Camera-type eye (tissue), 1 donor: ENCODE measurements around a stretch of chr20.

DNA sequence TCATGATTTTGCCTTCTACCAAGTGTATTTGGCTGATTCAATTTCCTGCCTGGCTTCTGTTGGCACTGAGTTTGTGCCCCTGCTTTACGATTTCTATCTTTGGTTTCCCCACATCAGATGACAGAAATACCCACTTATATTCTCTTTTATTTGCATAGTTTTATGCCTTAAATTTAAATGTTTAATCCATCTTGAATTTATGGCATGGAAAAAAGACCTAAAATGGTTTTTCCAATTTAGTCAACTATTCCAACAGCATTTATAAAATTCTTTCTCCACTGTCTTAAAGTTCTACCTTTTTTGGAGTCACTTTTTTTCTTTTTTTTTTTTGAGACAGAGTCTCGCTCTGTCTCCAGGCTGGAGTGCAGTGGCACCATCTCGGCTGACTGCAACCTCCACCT, 34.2 kb downstream of the RNF24 start:
- RAMPAGE, long total RNA: no peak

DNA sequence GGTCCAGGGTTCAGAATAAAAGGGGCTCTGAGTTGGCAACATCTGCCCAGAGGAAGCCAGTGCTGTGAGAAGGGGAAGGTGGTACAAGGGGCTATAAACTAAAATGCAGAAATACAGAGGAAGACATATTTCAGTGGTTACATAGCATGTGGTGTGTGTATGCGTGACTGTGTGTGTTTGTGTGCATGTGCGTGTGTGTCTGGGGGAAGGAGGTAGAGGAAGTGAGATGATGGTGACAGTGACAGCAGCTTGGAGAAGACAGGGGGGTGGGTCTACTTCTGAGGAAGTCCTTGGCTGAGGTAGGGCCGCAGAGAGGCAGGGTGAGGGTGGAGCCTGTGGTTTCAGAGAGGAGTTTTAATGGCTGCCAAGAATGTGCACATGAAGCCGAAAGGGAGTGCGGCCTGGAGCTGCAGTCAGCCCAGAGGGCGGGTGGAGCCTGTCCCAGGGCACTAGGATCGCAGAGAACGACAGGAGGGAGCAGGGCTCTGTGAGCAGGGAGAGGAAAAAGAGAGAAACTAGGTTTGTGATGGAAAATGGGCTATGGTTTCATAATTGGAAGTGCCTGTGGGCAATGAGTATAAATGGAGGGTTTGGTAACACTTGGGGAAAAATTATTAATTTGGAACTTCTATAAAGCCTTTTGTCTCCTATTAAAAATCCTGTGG, 22.7 kb upstream of the RNF24 start:
- RAMPAGE, long total RNA: no peak

DNA sequence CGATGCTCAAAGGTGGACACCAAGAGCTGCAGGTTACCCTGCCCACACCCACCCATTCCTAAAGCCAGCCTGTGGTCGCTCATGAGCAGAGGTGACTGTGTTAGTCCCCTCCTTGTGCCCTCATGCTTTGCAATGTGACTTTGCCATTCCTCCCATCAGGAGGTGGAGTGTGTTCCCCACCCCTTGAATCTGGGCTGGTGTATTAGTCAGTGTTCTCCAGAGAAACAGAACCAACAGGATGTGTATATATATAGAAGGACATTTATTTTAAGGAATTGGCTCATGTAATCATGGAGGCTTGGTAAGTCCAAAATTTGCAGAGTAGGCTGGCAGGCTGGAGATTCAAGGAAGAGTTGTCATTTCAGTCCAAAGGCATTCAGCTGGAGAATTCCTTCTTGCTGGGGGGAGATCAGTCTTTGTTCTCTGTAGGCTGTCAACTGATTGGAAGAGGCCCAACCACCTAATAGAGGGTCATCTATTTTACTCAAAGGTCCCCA, 54.5 kb upstream of the RNF24 start:
- RAMPAGE, long total RNA: no peak

- RAMPAGE, long total RNA: no peak
Measured at GRCh38 chr20:4171381-4172055, 22.9 kb downstream of the SMOX start.

DNA sequence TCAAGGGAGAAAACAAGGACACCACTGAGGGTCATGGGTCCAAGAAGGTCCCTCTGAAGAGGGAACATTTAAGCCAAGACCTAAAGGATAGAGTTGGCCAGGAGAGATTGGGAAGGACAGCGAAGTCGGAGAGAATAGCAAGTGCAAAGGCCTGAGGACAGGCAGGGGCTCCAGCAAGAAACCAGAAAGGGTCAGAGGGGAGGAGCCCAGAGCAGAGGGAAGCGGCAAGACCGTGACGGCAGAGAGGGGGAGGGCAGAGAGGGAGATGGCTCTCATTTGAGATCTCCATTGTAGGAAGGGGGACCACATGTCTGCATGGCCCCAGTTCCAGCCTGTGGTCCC, 2.8 kb downstream of the ADRA1D start:
- RAMPAGE, long total RNA: no peak

GRCh38 chr20:4585722-4585952, 100.6 kb upstream of the PRNP start:
- RAMPAGE, long total RNA: no peak

- RAMPAGE, long total RNA: no peak
Measured at GRCh38 chr20:4666012-4666705, 20.1 kb upstream of the PRNP start.

- RAMPAGE, long total RNA: no peak
Measured at GRCh38 chr20:4766704-4767225, 45.1 kb downstream of the PRND start.

DNA sequence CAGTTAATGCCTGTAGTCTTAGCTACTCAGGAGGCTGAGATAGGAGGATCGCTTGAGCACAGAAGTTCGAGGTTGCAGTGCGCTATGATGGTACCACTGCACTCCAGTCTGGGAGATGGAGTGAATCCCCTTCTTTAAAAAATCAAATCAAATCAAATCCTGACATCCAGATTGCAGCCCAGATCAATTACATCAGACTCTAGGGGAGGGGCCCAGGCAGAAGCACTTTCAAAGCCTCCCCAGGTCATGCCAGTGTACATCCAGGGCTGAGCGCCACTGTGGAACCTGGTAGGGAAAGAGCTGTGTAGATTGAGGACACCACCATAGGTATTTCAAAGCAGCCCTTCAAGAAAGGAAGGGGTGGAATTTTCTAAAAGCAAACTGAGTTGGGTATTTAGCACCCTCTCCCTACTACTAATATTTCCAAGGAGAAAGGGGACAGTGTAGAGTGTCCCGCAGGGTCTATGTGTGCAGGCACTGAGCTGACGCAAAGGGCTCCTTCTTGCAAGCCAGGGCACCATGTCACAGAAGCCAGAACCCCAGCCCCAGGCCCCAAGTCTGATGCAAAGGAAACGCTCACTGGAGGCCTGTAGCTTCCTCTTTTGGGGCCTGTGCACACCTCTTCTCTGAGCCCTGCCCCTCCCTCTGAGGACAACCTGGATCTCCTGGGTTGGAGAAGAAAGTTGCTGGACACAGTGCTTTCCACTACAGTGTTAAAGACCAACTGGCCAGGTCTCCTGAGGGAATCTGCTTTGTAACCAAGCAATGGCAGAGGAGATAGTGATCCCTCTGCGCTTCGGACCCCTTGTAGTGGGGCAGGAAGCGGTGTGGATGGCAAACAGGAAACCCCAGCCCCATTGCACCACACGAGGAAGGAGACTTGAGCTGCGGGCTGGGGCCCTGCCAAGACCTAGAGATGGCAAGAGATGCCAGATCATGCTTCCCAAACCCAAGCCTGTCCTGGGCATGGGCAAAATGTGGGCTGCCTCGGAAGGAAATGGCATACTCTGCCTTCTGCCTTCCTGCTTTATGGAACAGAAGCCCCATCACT, 11.9 kb downstream of the RASSF2 start:
- RAMPAGE, long total RNA: no peak

DNA sequence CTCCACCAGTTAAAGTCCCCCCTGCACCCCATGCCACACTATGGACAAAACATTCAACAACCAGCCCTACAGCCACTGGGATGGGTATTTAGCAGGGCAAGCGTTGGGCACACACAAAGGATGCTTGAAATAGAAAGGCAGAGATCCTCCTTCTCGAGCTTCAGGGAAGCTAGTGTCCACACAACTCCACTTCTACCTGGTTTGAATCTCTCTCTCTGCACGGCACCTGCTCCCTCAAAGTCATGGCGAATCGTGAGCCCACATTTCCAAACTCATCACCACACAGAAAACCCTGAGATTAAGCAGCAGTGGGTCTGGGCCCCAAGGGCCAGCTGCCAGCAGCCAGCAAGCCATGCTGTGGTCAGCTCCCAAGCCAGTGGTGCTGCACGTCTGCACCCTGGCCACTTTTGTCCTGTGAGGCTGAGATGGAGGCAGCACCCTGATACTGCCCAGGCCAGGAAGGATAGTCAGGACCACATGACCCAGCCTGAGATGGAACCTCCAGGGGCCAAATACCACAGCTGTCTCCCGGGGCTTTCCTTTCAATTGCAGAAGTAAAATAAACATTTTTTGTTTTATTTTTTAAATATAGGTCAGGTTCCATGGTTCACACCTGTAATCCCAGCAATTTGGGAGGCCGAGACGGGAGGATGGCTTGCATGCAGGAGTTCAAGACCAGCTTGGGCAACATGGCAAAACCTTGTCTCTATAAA, 7.8 kb downstream of the RASSF2 start:
- RAMPAGE, long total RNA: no peak

GRCh38 chr20:4828815-4829372, 5.5 kb upstream of the RASSF2 start:
- RAMPAGE, long total RNA: no peak

DNA sequence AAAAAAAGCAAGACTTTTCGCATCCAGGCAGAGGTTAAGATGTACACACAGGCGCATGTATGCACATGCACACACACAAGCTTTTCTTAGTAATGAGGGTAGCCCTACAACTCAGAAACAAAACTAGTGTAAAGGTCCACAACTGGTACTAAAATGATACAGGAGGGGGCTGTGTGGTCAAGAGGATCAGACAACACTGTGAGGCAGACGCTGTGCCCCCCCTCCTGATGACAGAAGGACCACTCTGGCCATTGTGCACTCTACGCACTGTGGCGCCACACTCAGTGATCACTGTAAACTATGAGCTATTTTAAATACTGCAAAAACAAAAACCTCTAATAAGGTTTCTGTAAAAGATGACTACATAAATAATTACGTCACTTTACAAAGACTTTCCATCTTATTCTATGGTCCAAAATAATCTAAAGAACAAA, 81.7 kb upstream of the RASSF2 start:
- RAMPAGE, long total RNA: no peak

DNA sequence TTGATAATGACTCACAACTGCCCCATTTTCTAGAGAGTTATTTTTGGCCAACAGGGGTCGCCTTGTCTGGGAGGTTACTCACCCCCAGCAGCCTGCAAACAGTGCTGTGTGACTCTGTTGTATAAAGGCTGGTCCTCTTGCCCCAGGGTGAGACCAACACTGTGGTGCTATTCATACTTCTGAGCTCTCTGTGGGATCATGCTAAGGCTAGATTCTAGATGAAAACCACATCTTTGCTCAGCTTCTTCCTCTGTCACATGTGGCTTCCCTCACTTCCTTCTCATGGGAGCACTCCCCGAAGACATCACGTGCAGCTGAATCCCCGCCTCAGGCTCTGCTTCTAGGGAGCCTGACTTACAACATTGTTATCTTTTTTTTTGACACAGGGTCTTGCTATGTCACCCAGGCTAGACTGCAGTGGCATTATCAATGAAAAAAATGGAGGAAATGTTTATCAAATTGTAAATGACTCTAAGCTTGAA, 55.6 kb upstream of the SLC23A2 start:
- RAMPAGE, long total RNA: no peak

DNA sequence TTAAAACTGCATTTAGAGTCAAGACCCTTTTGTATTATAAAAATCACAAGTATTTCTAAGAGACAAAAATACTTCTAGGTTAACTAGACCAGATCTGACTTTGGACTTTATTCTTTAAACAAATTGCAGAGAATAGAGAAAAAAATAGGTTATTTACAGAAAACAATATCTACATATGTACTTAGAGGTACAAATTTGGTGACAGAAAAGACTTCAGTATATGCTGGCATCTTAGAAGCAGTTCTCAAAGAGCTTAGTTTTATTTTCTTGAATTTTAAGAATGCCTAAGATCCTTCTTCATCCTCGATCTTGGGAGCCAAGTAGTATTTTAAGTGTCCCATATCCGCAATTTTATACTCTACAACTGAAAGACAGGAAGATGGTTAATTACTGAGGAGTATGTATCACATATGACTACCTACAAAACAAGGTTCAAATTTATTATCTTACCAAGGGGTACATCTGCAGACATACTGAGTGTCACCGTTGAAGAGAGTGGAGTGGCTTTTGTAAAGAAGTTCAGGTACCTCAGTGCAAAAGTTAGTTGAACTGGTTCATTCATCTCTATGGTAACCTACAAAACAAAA, 2.2 kb upstream of the TMEM230 start:
- RAMPAGE, long total RNA: no peak

DNA sequence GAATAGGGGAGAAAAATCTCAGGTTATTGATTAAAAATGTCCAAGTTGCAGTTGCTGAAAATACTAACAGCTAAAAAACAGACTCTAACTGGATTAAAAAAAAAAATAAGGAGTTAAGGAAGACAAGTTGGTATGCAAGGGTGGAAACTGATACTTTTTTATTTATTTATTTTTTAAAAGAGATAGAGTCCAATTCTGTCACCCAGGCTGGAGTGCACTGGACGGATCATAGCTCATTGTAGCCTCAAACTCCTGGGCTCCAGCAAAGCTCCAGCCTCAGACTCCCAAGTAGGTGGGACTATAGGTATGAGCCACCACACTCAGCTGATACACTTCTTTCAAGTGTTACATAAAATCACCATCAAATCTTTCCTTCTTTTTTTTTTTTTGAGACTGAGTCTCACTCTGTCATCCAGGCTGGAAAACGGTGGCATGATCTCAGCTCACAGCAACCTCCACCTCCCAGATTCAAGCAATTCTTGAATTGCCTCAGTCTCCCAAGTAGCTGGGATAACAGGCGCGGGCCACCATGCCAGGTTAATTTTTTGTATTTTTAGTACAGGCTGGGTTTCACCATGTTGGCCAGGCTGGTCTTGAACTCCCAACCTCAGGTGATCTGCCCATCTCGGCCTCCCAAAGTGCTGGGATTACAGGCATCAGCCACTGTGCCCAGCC, 38.0 kb downstream of the GPCPD1 start:
- RAMPAGE, long total RNA: no peak

DNA sequence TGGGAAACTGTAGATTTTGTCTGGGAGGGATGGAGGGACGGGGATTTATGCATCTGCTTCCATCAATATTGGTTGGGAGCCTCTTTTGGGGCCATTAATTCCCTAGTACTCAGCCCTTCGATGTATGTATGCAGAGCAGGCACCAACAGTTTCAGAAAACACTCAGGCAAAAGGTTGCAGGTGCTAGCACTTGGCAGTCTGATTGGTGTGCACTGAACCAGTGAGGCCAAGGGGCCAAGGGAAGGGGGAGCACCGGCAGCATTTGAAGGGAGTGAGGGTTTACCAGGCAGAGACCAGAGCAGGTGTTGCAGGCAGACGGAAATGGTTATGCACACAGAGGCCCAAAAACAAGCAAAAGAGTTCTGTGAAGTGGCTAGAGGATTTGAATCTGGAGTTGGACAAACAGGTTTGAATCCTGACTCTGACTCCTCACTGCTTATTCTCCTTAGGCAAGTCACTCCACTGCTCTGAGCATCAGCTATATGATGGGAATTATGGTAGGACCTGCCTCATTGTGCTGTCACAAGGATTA, 58.3 kb upstream of the SHLD1 start:
- RAMPAGE, long total RNA: no peak

DNA sequence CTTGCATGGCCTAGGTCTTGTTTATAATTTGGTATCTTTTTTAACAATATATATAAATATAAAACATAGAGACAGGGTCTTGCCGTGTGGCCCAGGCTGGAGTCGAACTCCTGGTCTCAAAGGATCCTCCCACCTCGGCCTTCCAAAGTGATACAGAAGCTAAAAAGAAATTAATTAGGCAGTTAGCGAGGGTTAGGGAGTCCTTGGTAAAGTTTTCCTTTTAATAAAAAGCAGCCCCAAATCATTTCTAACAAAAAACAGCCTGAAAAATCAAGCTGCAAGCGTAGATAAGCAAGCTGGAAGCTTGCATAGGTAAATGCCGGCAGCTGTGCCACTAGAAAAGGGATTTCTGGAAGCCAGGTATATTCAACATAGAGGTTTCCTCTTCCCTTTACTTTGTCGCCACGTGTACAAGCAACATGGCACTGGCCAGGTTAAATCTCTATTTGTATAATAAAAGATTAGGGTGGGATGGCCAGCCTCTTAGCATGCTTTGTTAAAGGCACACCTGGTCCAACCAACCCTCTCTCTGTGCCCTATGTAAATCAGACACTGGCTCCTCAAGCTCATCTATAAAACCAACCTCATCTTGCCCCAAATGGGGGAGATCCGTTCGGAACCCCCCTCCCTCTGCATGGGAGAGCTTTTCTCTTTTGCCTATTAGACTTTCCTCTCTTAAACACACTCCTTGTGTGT, 3.2 kb downstream of the SHLD1 start:
- RAMPAGE, long total RNA: no peak

DNA sequence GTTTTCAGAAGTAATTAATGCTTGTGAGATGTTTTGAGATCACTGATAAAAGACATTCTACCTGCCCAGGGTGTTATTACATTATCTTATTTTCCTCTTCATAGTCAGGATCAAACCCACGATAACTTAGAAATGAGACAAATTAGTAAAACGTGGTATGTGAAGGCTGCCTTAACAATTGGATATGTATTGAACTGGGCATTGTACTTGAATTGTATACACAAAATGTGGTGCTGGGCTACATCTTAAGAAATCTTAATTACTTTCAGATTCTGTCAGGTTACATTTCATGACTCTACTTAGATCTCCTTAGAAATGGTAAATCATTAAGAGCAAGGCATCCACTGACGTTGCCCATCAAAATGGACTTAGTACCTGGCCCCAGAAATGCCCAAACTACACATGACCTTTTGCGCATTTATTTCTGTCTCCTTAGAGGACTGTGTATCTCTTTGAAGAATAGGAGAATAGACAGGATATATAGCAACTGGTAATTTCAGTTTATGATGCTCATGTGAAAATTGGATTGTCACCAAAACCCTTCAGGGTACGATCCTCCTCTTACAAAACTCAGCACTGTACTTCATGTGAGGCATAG, 61.6 kb upstream of the BMP2 start:
- RAMPAGE, long total RNA: no peak

- RAMPAGE, long total RNA: no peak
Measured at GRCh38 chr20:6768062-6768940, 815 bp downstream of the BMP2 start.

DNA sequence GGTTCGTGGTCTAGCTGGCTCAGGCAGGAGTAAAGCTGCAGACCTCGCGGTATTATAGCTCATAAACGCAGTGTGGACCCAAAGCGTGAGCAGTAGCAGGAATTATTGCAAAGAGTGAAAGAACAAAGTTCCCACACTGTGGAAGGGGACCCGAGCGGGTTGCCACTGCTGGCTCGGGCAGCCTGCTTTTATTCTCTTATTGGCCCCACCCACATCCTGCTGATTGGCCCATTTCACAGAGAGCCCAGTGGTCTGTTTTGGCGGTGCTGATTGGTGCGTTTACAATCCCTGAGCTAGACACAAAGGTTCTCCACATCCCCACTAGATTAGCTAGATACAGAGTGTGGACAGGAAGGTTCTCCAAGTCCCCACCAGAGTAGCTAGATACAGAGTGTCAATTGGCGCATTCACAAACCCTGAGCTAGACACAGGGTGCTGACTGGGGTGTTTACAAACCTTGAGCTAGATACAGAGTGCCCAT, 137.3 kb downstream of the HAO1 start:
- RAMPAGE, long total RNA: no peak